Karpas-422 (cell line): ENCODE measurements around the genes MUC4 and TFRC.

- PRO-cap: no peak
- RAMPAGE, long total RNA: no peak
These were observed 2.9 kb downstream of the FAM43A start for GRCh38 chr3:194688501-194688988.

DNA sequence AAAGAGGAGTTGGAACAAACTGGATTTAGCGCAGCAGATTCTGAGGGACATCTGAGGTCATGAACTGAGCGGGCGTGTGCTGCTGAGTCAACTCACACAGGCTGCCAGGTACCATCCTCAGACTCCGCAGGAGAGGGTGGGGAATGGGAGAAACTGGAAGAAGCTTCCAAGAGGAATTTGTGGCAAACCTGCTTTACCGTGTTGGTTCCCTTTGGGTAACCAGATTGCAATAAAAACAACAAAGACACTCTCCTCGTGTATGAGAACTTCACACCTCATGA lies 185.1 kb downstream of the FAM43A start:
- PRO-cap: no peak
- RAMPAGE, long total RNA: no peak

DNA sequence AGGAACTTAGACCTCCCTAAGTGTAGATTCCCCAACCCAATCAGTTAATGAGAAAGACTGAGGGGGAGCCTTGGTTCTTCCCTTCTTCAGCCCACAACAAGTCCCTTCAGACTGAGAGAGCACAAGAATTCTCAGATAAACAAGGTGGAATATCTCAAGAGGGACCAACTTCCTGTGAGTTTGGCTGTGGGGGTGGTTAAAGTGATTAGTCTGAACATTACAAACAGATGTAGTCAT lies 242.4 kb downstream of the FAM43A start:
- PRO-cap: no peak
- RAMPAGE, long total RNA: no peak

DNA sequence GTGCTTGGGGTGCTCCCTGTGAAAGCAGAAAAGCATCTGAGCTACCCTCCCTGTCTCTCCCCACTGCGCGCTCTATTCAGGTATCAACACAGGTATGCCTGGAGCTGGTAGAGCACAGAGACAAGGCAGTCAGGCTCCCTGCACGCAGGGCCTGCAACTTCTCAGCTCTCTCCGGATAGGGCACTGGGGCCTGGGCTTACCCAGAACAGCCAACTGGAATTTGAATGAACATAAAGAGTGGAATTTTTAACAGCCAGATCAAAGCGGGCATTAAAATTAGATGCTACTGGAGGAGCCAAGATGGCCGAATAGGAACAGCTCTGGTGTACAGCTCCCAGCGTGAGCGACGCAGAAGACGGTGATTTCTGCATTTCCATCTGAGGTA lies 183.6 kb downstream of the XXYLT1 start:
- PRO-cap: no peak
- RAMPAGE, long total RNA: no peak

DNA sequence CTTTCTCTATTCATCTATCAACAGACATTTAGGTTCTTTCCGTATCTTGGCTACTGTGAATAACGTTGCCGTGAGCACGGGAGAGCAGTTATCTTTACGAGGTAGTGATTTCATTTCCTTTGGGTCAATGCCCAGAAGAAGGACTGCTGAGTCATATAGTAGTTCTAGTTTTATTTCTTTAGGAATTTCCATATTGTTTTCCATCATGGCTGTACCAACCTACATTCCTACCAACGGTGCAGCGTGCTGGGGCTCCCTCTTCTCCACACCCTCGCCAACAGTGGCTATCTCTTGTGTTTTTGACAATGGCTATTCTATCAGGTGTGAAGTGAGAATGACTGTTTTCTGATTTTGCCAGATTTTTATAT lies 168.3 kb downstream of the XXYLT1 start:
- PRO-cap: no peak
- RAMPAGE, long total RNA: no peak

DNA sequence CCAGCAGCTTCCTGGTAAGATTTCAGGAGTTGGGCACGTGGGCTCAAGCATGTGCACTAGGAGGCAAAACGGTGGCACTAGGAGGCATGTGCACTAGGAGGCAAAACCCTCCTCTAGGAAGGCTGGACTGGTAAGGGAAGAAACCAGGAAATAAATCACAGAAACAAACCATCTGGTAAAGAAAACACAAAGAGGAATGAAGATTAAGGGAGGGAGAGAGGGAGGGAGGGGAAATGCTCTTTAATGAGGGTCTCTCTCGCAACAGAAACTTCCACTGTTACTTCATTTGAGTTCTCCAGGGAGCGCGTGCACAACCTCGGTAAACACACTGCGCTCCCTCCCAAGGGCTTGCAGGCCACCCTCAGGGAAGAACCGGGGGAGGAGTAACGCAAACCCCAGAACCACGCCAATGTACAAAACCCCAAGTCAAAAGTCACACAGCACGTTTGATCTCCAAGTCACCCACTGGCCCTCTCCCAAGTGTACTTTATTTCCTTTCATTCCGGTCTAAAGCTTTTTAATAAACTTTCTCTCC lies 116.6 kb downstream of the XXYLT1 start:
- PRO-cap: no peak
- RAMPAGE, long total RNA: no peak

GRCh38 chr3:195286467-195287081 lies 15.6 kb upstream of the XXYLT1 start:
- PRO-cap: no peak
- RAMPAGE, long total RNA: no peak

DNA sequence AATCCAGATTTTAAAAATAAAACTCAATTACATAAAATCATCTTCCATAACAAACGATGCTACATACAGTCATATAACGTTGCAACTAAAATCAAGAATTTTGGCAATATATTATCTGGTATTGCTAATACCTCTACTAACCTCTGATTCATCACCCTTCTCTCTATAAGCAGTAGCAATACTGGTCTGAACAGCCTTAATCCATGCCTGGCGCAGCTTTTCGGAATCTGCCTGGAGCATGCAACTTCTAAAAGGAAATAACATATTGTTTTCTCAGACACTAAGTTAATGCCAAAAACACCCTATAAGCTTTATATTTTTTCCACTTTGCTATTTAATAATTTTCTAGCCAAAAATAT lies 35.4 kb upstream of the XXYLT1 start:
- PRO-cap: no peak
- RAMPAGE, long total RNA: no peak

- PRO-cap: no peak
- RAMPAGE, long total RNA: no peak
These were observed 31.3 kb upstream of the APOD start for GRCh38 chr3:195615018-195615431.

DNA sequence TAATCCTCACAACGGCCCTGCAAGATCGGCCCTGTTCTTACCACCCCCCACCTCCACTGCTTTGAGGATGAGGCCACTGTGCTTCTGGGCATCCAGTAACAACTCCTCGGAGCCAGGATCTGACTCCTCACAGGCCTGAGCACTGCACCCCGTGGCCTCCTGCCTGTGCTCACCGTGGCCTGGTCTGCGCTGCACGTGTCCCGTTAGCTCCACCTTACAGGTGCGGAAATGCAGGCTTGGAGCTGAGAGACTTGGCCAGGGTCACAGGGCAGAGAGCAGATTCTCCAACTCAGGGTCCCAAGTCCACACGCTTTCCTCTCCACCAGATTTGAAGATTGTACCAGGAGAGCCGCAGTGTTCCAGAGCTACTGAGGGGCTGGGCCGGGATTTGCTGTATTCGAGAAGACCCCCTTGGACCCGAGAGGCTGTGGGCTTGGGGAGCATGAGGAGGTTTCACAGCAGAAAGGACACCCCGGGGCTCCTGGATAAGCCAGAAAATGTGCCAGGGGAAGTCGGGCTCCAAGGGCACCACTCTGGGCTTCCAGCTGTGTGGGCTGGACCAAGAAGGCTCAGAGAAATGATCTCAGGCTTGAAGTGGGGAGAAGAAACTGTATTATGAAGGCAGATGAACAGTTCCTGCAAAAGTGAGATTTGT lies 32.5 kb upstream of the APOD start:
- PRO-cap: no peak
- RAMPAGE, long total RNA: no peak

DNA sequence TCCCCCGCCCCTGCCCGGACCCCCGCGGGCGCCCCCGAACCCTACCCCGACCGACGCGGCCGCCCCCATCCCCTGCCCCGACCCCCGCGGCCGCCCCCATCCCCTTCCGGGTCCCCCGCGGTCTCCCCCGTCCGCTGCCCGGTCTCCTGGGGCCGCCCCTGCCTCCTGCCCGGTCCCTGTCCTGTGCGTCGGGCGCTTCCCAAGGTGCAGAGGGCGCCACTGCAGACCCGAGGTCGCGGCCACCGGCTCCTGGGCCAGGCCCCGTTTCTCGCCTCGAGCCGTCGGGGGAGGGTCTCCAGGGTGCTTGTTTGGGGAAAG lies 51.6 kb upstream of the APOD start:
- PRO-cap: unidirectional peak, minus-strand start at position 262 of the sequence
- RAMPAGE, long total RNA: no peak

- PRO-cap: no peak
- RAMPAGE, long total RNA: no peak
These were observed 15.5 kb upstream of the MUC20 start for GRCh38 chr3:195705075-195705910.

DNA sequence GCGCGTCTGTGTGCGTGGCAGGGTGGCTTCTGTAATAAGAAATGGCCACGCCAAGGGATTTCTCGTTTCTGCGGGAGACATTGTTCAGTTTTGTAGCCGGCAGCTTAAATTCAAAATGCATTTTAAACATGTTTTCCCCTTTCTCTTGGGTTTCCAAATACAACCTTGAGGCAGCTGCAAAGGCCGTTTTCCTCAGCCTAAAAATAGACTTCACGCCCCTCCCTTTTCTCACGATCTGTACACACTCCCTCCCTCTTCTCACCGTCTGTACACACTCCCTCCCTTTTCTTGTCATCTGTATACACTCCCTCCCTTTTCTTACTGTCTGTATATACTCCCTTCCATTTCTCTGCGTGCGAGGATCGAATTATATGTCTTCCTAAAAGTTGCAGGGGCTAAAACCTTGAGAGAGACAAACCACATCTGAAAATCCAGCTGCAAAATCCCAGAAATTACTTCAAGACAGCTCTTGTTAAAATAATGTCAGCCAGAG lies 9.0 kb downstream of the MUC4 start:
- PRO-cap: no peak
- RAMPAGE, long total RNA: no peak

DNA sequence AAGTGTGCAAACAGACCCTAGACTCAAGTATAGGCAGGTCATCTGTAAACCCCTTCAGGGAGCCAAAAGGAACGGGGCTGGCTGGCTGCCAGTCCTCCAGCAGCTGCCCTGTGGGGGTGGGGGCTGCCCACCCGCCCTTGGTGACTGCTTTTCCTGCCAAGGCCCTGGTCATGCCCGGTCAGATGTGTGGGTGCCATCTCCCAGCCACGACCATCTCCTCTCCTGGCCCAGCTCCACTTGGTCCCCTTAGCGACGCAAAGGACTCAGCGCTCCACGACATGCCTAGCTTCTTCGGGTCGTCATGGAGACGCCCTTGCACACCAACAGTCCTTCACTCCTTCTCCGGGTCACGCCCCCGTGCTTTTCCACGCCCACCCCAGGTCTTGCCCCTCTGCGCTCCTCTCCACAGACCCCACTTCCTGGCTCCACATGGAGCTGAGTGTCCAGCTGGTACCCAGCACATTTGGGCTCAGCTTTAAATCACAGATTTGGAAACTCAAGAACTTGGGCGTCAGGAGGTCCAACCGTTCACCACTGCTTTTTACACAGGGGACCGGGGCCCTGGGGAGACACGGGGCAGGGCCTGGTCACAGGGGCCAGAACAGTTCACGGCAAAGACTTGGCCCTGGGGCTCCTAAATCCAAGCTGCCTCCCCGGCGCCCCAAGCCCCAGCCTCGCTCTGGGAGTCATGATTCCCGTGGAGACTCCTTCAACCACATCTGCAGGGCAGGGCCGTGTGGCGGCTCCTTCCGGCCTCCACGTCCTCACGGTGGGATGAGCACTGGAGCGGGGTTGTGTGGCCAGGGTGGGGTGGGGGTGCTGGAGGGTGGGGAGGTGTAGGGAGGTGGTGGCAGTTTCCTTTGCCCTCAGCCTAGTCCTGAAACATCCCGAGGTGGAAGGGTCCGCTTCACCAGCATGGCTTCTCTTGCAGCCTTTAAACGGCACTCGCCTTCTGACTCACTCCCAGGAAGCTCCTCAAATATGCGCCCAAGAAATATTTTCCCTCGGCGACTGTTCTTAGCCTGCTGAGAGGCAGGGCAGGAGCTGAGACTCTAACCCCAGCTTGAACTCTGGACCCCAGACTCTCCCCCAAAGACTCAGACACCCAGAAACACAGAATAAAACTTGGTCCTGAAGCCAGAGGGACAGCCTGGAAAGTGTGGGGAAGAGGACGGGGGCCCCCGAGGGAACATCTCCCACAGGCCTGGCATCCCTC lies 2.0 kb downstream of the MUC4 start:
- PRO-cap: no peak
- RAMPAGE, long total RNA: no peak

DNA sequence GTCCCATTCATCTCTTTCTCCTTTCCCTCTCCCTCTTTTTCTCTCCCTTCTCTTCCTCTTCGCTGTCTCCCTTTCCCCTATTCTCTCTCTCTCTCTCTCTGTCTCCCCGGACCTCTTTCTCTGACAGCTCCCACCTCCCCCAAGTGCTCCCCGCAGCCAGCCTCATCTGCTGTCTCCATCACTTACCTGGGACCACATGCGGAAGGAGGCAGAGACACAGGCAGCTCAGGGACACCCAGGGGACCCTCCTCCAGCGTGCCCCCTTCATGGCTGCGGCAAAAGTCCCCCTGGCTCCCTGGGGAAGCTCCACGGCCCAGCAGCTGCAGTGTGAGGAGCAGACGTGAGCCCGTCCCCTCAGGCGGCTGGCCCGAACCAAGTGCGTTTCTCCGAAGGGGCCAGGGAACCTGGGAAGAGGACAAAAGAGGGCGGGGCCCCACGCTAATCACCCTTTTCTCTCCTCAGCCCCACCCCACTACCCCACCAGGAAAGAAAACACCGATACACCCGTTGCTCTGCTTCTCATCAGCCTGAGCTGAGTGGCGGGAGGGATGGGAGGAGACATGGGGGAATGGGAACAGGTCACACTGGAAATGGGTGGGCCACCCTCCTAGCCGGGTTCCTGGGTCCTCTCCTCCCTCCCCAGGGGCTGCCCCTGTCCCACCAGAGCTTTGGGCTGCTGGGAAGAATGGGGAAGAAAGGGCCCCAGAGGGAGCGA lies at the start of gene MUC4:
MUC4 (minus strand) TSS at position 380 of the 715 bp plus-strand sequence.
- PRO-cap: no peak
- RAMPAGE, long total RNA: no peak

- PRO-cap: no peak
- RAMPAGE, long total RNA: no peak
These were observed 22.2 kb downstream of the TNK2 start for GRCh38 chr3:195885815-195886961.

GRCh38 chr3:195955324-195956085 lies 47.2 kb upstream of the TNK2 start:
- PRO-cap: no peak
- RAMPAGE, long total RNA: no peak

GRCh38 chr3:195989502-195989990 lies 81.2 kb upstream of the TNK2 start:
- PRO-cap: no peak
- RAMPAGE, long total RNA: no peak

DNA sequence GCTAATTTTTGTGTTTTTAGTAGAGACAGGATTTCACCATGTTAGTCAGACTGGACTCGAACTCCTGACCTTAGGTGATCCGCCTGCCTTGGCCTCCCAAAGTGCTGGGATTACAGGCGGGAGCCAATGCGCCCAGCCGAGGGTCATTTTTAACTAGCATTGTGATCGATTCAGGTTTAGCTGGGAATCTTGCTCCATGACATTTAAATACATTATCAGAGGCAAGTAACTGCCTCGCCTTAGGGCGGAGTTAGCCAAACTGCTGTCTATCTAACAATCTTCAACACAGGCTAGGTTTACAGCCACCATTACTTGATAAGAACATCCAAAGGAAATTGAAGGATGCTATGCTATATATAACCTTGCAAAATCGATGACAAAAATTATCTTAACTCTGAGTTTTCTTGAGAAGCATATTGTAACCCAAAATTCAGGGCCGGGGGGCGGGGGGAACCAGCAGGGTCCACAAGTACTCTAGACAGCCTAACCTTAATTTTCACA lies 1.4 kb downstream of the TFRC start:
- PRO-cap: no peak
- RAMPAGE, long total RNA: no peak

- PRO-cap: bidirectional peak, plus-strand start at chr3:196082269, minus-strand start at chr3:196082090
- RAMPAGE, long total RNA: no peak
These were observed at the start of gene TFRC for GRCh38 chr3:196081967-196082555. Gene TFRC (minus strand): TSS chr3:196082090.